Endometrial microvascular endothelial cells (primary cell): ENCODE results near the gene NOX3.

GRCh38 chr6:153856222-153856536 is 182.9 kb upstream of the OPRM1 start:
- RAMPAGE, long total RNA = no peak

DNA sequence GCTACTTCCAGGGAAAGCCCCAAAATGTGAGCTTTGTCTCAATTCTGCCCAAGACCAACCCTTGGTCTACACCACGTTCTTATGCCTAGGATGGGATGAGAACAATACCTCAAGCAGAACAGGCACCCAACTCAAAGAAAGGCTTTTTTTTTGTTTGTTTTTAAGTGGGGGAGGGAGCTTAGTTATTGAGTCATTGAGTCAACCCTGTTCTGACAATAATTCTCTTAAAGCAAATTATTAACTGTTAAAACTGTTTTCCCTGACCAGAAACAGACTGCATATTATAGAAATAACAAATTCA is 106.9 kb downstream of the IPCEF1 start:
- RAMPAGE, long total RNA = no peak

- RAMPAGE, long total RNA = no peak
These were observed 89.0 kb downstream of the IPCEF1 start for GRCh38 chr6:154267600-154267963.

- RAMPAGE, long total RNA = no peak
These were observed 50.0 kb downstream of the CNKSR3 start for GRCh38 chr6:154460358-154460919.

GRCh38 chr6:154462424-154462885 is 48.0 kb downstream of the CNKSR3 start:
- RAMPAGE, long total RNA = no peak

GRCh38 chr6:154797877-154798489 is 64.8 kb downstream of the SCAF8 start:
- RAMPAGE, long total RNA = no peak

GRCh38 chr6:154809630-154810354 is 76.6 kb downstream of the SCAF8 start:
- RAMPAGE, long total RNA = no peak

DNA sequence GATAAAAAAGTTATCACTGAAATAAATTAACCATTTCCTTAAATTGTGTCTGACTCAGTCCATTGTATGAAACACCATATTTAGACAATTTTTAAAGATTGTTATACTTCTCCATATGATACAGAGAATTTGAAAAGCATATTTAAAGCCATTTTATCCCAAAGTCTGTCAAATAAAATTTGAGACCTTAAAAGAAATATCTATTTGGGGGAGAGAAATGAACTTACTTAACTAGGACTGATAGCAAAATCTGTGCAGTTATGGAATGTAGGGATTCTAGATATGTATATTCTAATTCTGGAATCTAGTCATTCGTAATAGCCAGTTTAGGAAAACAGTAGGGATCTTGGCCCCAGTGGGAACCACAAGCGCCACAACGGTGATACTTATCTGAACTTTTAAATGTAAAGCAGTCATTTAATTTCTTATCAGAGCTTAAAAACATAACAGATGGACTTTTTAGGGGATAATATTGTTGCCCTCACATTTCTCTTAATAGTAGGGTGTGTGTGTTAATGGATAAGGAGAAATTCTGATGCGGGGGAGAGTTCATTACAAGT is 110.2 kb downstream of the SCAF8 start:
- RAMPAGE, long total RNA = no peak

GRCh38 chr6:155216574-155217234 is 47.1 kb upstream of the CLDN20 start:
- RAMPAGE, long total RNA = no peak

DNA sequence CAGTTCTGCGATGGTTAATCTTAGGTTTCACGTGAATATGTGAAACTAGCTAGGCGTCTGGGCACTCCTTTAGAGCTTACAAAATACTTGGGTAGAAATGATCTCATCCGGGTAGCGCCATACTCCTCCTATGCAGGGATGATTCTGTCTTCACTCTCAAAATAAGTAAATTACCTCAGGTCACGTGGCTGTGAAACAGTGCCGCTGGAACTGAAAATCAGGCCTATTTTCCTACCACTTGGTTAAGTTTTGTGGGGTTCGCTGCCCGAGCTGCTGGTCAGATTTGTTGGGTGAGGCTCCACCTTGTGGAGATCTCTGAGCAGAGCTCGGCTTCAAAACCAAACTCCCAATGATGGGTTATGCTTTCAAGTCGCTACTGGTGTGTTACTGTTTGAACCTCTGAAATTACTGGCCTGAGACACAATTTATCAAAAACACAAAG is 15.5 kb upstream of the CLDN20 start:
- RAMPAGE, long total RNA = no peak

- RAMPAGE, long total RNA = no peak
These were observed at the start of gene NOX3 for GRCh38 chr6:155455596-155456091. Gene NOX3 (minus strand): TSS chr6:155455839.

DNA sequence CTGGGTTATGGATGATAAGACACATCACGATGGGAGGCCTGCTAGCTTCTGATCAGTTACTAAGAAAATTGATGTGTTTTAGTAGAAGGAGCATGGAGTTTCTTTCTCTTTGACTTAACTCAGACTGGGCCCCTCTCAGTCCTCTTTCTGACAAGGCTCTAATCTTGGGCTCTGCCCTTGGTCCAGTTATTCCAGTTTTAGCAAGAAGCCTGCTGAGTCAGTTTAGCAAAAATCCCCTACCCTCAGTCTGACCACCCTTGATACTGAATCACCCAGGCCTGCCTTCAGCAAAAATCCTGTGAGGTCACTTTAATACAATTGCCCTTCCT is 326.6 kb upstream of the NOX3 start:
- RAMPAGE, long total RNA = no peak

DNA sequence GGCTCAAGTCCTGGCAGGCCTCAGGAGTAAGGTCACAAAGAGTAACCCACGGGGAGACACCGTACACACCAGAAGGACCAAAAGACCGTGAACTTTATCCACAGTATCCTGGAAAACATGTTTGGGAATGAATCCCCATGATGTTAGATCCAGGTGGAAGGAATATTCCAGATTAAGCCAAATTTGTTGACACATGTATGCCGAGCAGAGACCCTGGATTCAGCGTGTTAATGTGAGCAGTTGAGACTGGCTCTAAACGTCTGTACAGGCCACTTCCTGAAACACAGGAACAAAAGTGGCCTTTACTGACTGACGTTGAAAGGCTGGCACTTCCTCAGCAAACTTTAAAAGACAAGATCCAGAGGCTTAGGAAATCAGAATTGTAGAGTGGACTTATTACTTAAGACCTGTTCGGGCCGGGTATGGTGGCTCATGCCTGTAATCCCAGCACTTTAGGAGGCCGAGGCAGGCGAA is 125.8 kb upstream of the ARID1B start:
- RAMPAGE, long total RNA = no peak

DNA sequence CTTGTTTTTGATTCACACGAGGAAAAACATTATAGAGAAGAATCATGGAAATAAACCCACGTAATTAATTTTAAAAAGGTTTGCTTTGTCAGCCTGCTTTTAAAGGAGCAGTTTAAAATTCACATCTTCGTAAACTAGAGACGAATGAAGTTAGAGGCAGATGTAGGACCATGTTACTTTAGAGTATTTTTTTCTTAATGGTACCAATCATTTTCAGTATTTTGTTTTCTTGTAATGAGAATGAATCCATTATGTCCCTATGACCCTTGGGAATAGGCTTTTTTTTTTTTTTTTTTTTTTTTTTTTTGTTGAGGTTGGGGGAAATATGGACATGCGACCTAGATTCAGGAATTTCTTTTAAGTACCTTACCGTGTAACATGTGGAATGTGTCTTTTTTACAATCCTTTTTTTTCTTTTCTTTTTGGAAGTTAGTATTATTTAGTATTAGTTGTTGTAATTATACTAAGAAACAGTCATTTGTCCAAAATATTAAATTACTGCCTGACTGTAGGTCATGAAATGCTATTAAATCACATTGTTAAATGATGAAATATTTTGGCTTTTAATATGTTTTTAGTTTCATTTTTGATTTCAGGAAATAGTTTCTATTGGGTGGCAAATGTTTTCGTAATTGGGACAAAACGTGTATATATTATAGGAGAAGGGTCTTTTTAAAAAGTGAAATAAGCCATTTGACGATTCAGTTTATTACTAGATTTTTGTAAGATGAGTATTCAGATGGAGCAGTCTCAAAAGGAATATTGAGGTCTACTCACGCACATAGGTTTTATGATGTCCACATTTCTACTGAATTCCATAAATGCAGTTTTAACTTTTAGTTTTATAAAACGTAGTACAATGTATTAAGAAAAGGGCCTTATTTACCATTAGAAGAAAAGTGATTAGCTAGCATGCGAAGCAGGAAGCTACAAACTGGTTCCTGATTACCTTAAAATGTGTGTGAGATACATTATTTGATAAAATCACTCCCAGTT is 4.8 kb downstream of the ARID1B start:
- RAMPAGE, long total RNA = no peak

DNA sequence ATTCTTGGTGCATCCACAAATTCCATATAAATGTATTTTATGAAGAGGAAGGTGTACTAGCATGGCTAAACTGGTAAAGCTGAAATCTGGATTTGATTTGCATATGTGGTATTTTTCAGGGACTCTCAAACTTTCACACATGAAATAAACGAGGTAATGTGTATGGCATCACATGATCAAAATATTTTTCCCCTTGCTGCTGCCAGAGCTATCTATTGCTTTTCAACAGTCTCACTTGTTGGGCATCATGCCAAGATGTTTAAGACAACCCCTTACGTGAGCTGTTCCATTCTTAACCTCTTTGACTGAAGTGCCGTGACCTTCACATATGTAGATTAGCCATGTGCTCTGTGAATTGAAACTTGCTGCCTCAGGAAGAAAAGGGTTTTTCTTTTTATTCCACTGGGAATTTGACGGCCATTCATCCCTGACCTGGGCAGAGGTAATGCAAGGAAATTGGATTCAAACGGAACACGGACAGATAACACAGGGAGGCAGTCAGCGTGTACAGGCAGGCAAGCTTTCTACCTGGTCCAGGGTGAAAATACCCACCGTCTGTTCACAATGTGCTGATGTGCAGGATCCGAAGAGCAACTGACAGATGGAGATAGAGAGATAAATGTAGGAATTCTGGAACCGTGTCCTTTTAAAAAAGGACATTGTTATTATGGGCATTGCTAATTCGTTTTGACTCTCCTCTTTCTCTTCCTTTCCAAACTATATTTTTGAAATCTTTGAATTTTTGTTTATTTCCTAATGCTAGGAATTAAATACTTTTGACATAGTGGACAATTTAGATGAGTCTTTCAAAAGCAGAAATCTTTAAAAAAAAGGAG is 14.2 kb downstream of the ARID1B start:
- RAMPAGE, long total RNA = no peak

- RAMPAGE, long total RNA = no peak
These were observed 15.5 kb downstream of the ARID1B start for GRCh38 chr6:156792587-156793245.

DNA sequence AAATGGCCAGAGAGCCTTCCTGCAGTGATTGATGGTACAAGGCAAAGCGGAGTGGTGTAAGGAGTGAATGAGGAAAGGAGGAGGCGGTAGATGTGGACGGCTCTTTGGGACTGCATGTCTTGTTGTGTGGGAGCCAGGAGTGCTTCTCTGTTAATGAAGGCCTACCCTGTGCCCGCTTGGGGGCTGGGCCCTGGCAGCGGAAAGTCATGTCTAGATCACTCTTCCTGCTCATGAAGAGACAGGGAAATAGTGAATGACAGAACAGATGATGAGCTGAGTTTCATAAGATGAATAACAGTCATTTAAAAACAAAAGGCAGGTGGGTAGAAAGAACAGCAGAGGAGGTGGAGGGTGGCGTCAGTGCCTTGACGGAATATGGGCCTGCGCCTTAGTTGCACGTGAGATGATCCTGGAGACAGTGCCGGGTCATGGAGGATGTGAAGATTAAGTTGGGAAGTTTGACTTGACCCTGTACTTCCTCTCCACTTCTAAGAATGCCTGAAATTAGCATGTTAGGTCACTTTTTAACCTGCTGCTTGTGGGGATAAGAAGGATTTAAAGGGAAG is 85.5 kb downstream of the ARID1B start:
- RAMPAGE, long total RNA = no peak

- RAMPAGE, long total RNA = no peak
These were observed 176.3 kb downstream of the ARID1B start for GRCh38 chr6:156953207-156954118.

GRCh38 chr6:156977763-156978457 is 200.7 kb downstream of the ARID1B start:
- RAMPAGE, long total RNA = no peak

DNA sequence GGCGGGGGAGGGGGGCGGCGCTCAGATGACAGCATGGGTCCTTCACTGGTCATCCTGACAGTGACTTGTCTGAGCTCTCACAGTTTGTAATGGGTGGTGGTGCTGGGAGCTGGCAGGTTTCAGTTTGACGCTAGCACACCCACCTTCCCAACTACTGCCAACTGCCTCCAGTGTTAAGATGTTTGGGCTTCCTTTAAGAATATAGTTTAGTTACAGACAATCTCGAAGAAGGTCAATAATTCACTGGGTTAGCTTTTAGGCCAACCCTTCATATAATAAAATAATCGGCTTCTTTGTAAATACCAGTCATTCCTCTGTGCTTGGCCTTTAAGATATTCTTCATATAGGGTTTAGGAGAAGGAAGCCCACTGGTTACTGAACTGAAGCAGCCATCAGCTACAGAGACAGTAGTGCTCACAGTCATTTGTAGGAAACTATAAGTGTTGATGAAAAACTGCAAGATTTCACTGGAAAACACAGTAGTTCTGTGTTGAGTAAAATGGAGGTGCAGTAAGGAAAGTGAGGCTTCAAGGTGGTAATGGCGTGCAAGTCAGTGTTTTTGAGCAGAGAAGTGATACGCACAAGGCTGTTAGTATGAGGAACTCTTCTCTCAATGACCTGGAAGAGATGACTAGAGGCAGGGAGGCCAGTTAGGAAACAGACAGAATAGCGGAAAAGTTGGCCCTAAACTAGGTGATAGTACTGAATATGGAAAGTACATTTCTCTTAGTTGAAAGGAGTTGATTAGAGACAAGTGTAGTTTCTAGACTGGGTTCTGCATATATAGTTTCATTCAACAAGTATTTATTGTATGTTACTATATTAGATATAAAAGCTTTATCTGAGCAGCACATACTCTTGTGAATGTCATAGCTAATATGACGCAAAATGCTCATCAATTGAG is 231.8 kb downstream of the ARID1B start:
- RAMPAGE, long total RNA = no peak